ENCODE measurements around a stretch of chr6.

- RRBS: no CpG with 5 or more reads among the region's 2 CpGs
These were observed 70.5 kb downstream of the CDYL start for GRCh38 chr6:4846719-4847165.

GRCh38 chr6:4891622-4892627, 111.9 kb downstream of the RPP40 start:
- RRBS: 93% methylated on average over 3 of the region's 35 CpGs

GRCh38 chr6:5084037-5085015, 815 bp upstream of the PPP1R3G start:
- RRBS: 5% methylated on average over 54 of the region's 86 CpGs

DNA sequence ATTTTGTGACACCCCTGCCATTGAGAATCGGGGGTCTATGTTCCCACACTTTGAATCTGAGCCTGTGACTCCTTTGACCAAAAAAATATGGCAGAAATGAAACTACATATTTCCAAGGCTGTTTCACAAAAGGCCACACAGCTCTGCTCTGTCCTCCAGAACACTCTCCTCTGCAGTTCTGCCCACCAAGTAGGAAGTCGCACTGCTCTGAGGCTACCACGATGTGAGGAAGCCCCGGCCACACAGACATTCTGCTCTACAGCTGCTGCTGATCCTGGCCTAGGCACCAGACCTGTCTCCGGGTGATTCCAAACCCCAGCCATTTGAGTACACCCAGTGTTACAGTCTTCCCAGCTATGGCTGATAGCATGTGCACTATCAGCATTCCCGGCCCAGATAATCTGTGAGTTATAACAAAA, 85.1 kb downstream of the LYRM4 start:
- RRBS: 97% methylated on average over 3 of the region's 6 CpGs

GRCh38 chr6:5259838-5260594, 734 bp downstream of the LYRM4 start:
- RRBS: no CpG with 5 or more reads among the region's 21 CpGs

DNA sequence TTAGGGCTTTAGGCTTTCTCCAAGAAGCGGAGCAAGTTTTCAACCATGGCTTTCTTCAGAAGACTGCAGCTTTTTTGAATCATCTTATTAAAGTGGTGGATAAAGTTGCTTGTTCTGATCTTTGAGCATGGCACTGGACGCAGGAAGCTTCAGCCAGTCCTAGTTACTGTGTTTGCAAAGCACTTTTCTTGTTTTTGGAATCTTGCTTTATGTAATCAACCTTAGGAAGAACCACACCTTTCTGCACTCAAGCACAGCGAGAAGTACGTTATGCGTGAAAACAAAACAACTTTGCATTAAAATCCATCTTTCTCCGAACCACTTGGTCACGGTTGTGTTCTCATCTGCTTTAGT, 520 bp downstream of the FARS2 start:
- RRBS: no CpG with 5 or more reads among the region's 7 CpGs

- RRBS: no CpG with 5 or more reads among the region's 12 CpGs
These were observed 195.7 kb downstream of the FARS2 start for GRCh38 chr6:5456863-5457553.

GRCh38 chr6:5629571-5630453, 368.5 kb downstream of the FARS2 start:
- RRBS: no CpG with 5 or more reads among the region's 8 CpGs

DNA sequence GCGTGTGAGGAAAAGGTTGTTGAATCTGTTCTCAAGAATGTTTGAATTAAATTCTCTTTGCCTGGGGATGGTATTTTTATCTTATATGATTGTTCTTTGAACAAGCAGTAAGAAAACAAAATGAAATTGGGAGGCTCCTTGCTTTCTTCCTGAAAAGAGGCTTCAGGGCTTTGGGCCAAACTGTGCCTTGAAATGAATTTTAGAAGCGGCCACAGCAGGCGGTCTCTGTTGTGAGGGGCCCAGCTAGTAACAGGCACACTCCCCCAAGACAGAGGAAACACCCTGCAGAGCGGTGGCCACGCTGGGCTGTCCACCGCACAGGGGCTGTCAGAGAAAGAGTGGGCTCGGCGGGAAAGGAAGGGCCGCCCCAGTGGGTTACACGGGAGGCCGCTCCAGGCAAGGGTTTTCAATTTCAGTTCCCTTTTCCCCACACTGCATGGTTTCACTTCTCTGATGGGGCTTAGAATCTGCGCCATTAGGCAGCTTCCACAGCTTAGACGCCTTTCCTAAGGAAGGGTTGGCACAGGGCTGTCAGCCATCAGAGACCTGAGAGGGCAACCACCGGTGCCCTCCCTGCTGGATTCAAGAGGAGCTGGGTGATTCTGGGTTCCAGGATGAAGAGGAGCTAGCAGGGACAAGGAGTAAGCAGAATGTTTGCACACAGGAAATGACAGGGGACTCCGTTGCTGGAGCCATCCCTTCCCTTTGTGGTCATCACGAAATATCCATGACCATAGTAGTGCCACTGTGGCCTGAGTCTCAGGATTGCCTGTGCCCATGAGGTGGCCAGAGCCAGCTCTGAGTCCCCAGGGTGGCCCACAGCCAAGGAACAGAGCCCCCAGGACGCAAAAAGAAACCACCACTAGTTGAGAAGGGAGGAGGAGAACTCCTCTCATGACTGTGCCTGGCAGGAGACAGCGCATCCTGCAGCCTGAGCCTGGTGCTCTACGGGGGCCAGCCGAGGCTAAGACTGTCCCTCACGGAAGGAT, 282.8 kb downstream of the NRN1 start:
- RRBS: no CpG with 5 or more reads among the region's 21 CpGs

DNA sequence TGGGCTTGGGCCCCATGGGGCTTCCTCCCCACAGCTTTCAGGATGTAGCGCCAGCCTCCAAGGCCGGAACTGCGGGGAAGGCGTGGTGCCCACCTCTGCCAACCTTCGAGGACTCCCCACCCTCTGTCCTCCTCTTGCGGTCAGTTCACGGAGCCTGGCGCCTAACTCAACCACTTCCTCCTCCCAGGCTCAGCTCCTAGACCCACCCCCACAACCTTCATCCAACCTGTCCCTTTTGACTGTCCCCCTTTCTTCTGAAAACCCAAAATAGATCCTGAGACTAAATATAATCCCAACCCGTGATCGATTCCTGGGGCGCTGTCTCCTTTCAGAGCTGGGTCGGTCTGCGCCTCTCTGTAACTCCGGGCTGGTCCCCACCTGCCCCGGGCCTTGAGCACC, 6.7 kb downstream of the NRN1 start:
- RRBS: no CpG with 5 or more reads among the region's 15 CpGs

DNA sequence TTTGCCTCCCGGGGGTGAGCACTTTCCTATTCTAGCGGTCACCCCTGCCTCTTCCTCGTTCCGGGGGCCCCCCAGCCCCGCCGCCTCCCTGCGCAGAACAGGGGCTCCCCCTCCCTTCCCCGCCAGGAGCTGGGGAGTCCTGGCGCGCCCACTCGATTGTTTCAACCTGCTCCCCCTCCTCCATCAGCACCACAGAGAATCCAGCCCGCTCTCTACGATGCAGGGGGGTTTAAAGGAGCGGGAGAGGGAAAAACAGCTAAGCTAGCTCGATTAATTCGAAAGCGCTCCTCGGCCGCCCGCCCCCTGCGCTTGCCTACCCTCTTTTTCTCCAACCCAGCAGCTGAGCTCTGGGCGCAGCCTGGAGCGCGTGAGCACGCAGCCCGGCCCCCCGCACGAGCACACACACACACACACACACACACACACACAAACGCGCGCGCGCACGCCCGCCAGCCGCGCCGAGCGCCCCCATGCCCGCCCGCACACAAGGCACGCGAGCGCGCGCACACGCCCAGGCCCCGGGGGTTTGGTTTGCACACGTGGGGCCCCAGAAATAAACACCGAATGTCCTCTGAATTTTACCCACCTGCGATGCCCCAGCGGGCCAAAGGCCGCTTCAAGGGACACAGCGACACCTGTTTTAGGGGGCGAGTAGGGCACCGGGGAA, 578 bp upstream of the NRN1 start:
- RRBS: 14% methylated on average over 3 of the region's 56 CpGs

GRCh38 chr6:6331357-6331906, 11.0 kb upstream of the F13A1 start:
- RRBS: no CpG with 5 or more reads among the region's 7 CpGs

GRCh38 chr6:6678774-6679225, 90.3 kb downstream of the LY86 start:
- RRBS: no CpG with 5 or more reads among the region's 11 CpGs

GRCh38 chr6:6753092-6753720, 164.7 kb downstream of the LY86 start:
- RRBS: no CpG with 5 or more reads among the region's 10 CpGs

- RRBS: no CpG with 5 or more reads among the region's 9 CpGs
These were observed 236.6 kb downstream of the LY86 start for GRCh38 chr6:6824998-6825637.

GRCh38 chr6:6858497-6859150, 249.1 kb upstream of the RREB1 start:
- RRBS: no CpG with 5 or more reads among the region's 15 CpGs

DNA sequence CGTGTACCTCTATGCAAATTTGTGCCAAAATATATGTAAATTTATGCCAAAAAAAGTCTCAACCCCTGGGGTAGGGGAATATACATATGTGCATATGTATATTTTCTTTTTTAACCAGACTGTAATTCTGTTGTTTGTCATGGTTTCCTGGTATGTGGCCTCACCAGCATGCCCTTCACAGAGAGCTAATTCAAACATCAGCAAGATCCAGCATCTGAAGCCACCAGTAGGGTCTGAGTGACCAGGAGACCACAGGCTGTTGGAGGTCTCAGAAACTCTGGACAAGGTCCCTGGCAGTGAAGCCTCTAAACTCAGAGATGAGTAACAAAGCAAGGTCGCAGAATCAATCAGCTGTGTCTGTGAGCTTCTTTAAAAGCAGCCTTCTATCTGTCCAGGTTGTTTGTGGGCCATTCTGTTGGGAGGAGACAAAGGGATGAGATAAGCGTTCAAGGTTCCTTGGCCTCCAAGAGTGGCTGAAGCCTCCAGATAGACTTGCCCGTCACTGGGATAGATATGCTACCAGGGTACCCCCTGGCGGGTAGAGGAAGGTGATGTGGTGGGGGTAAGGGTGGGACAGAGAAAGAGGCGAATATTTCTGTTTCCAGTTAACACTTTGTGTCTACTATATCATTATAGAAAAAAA, 234.8 kb upstream of the RREB1 start:
- RRBS: no CpG with 5 or more reads among the region's 6 CpGs

DNA sequence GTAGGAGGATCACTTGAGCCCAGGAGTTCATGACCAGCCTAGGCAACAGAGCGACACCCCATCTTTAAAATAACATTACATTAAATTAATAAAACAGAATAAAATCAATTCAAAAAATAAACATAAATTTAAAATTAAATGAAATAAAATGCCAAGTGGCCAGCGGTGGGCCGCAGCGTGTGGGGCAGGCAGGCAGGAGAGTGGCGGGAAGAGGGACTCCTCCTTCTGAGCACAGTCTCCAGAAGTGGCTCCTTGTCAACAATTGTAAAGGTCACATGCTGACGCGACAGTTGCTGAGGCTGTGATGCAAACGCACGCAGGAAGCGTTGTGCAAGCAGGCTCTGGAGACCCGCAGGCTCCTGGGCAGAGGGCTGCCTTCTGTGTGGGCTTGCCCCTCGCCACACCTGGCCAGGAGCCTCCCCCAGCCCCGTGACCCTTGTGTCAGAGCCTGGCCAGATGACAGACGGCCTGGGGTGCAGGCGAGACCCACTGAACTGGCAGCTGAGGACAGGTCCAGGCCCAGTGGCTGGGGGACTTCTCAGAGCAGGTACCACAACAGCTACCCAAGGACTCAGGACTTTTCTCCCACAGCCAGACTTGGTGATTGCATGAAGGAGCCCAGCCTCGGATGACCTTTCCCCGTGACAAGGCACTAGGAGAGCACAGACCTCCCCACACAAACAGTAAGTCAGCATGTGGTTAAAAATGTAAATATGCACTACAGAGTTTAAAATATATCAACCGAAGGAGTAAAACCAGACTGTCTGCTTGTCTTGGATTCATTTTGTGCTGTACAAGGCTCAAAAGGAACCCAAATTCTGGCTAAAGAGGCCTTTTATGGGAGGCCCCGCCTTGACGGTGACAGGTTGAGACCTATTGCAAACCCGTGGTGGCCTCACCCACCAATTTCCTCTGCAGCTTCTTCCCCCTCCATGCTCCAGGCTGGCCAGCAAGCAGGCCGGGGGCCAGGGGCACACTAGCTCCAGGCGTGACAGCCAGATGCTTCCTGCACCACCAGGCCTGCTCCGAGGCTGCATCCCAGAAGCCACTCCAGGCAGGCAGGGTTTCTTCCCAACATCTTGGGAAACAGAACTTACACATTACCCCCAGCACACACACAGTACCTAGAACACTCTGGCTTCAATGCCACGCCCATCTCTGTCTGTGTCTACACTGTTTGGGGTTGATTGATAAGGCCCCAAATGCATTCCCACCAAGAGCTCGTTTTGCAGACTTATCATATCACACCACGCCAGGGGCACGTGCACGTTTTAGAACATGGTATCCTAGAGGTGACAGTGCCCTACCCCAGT, 222.0 kb upstream of the RREB1 start:
- RRBS: no CpG with 5 or more reads among the region's 29 CpGs

DNA sequence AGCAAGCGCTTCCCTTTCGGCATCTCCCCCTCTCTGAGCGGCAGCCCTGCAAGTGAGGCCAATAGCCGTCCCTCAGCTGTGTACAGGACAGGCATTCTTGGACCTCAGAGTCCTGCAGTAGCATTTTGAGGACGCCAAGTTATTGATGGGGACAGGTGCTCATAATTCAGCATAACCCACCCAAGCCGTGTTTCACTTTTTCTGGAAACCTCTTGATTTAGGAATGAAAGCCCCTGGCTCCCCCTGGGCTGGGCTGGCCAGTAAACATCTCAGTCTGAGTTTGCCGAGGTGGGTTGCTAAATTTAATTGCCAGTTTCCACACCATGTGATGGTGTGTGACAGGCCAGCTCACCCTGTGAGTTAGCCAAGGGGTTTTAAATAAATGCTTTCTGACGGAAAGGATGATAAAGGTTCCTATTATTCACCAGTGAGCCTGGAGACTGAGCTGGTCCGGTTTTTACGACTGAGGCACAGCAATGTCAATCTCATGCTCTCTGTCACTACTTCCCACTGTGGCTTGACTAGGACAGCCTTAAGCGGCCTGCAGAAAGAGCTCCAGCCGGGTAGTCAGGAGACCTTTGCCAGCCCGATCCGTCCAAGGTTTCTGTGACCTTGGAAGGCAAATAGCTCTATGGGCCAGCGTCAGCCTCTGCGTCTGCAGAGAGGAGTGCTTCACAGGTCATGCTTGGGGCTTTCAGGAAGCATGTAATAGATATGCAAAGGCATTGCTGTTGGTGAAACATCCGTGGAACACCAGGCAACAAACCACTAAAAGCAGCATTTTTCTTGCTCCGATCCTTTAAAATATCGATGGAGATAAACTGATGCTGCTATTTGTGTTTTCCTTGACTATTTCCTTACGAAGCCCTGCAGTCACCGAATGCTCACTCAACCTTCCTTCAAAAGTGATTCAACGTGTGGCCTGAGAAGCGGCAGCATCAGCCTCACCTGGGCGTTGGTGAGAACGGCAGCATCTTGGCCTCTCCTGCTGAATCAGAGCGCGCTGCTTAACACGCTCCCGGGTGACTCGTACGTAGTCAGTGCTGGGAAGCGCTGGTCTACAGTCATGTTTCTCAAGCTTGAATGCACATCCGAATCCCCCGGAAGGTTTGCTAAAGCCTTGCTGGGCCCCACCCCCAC, 214.5 kb upstream of the RREB1 start:
- RRBS: 85% methylated on average over 8 of the region's 34 CpGs

DNA sequence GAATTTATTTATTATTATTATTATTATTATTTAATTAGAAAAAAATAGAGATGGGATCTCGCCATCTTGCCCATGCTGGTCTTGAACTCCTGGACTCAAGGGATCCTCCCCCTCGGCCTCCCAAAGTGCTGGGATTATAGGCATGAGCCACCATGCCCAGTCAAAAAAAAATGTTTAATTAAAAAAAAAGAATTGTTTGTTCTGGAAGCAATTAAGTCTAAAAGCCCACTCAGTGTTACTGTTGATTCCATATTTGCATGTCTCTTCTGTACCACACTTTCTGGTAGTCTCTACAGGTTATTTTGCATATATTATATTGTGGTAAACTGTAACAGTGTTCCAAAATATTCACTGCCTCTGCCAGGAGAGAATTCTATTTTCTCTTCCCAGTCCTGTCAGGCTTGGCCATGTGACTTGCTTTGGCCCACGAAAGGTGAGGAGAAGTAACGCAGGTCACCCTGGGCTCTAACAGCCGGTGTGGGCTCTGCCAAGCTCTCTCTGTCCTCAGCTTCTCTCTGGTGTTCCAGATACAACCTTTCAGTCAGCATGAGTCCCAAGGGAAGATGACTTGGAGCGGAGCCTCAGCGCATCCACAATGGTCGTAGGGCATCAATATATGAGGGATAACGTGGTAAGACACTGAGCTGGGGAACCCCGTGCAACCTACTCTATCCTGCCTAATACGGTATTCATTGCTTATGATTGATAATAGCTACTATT, 113.1 kb upstream of the RREB1 start:
- RRBS: no CpG with 5 or more reads among the region's 11 CpGs

All from islet of Langerhans (tissue), 1 donor.